Placental pericyte (primary cell): ENCODE measurements around a stretch of chr2.

GRCh38 chr2:3403724-3403965, 24.2 kb downstream of the TRAPPC12 start:
- CAGE, long polyA plus RNA: no peak

- CAGE, long polyA plus RNA: no peak
Measured at GRCh38 chr2:3522716-3523438, 3.5 kb upstream of the ADI1 start.

DNA sequence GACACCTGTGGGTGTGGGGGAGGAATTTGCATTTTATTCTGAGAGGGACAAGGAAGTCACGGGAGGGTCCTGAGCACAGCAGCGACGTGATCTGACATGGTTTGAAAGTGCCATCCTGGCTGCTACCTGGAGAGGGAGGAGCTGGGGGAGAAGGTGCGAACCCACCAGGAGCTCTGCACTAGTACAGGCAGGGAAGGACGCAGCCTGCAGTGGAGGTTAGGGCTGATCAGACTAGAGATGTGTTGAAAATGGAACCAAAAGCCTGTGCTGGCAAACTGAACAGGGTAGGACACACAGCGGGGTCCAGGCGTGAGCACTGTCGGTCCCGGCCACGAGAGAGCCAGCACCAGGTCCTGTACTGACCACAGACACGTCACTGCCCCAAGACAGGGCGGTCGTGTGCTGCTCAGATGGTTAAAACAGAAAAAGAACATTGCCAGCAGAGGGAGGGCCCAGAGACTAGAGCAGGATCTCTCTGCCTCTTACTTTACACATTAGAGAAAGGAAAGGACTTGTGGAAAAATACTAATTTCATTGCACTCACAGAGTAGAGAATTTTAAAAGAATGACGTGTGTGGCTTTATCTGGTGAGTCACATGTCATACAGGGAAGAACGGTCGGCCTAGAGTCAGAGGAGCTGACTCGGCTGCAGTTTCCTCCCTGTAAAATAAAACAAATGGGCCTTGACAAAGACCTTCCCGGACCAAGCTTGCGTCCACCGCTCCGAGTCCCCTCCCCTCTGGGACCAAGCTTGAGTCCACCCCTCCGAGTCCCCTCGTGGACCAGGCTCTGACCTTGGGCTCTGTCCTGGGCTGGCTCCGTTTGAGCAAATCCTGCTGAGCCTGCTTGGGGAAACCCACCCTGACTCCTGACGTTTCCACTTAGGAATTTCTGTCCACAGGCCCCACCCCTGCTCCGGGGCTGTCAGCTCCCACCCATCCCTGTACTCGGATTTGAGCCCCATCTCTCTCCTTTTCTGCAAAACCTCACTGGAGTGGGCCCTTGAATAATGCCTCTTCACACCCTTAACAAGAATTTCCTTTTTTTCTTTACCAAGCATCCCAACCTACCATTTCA, 16.7 kb upstream of the ADI1 start:
- CAGE, long polyA plus RNA: no peak

GRCh38 chr2:3577641-3578422, 2.8 kb downstream of the RPS7 start:
- CAGE, long polyA plus RNA: no peak

DNA sequence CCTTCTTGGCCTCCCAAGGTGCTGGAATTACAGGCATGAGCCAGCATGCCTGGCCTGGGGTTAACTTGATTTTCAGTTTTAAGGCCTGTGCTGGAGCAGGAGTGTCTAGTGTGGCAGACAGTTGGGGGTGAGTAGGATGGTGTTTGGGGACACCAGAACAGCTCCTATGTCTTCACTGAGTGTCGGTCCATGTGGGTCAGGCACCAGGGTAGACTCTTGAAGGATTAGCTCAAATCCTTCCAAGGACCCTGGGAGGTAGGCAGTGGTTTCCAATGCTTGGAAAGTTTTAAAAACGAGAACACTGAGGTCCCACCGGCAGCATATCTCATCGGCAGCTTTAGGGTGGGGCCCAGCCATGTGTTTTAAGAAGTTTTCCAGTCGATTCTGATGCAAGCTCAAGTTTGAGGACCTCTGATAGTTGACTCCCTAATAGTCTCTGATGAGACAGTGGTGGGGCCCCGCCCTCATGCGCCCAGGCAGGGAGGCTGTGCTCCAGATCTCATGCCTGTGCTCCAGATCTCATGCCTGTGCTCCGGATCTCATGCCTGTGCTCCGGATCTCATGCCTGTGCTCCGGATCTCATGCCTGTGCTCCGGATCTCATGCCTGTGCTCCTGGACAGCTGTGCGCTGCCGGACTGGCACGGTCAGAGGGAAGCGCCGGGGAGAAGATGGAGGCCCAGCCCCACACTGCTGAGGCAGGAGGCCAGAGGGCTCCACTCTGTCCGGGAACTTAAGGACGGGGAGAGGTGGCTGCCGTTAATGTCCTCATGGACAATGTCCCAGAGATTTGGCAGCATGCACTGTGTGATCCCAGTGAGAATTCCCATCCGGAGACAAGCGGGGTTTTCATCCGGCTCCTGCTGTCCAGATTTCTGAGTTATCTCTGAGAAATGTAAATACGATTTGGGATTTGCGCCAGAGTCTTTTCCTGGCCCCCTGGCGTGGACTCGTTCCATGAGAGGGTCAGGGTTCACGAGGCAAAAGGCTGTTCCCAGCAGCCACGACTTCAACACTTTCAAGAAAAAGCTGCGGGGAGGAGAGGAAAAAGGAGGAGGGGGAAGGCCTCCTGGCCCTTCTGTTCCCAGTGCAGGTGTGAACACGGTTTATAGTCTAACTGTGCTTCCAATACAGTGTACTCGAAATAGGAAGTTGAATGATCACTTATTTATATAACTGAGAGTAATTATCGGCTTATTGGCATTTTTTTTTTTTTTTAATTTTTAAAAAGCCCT, 9.5 kb upstream of the COLEC11 start:
- CAGE, long polyA plus RNA: no peak

DNA sequence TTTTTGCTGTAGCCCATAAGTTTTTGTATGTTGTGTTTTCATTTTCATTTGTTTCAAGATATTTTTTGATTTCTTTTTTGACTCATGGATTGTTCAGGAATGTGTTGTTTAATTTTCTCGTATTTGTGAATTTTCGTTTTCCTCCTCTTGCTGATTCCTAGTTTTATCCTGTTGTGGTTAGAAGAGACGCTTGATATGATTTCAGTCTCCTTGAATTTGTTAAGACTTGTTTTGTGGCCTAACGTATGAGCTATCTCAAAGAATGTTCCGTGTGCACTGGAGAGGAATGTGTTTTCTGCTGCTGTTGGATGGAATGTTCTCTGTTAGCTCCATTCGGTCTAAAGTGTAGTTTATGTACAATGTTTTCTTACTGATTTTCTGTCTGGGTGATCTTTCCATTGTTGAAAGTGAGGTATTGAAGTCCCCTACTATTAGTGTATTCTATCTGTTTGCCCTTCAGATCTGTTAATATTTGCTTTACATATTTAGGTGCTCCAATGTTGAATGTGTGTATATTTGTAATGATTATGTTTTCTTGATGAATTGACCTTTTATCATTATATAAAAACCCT, 25.9 kb downstream of the COLEC11 start:
- CAGE, long polyA plus RNA: no peak

DNA sequence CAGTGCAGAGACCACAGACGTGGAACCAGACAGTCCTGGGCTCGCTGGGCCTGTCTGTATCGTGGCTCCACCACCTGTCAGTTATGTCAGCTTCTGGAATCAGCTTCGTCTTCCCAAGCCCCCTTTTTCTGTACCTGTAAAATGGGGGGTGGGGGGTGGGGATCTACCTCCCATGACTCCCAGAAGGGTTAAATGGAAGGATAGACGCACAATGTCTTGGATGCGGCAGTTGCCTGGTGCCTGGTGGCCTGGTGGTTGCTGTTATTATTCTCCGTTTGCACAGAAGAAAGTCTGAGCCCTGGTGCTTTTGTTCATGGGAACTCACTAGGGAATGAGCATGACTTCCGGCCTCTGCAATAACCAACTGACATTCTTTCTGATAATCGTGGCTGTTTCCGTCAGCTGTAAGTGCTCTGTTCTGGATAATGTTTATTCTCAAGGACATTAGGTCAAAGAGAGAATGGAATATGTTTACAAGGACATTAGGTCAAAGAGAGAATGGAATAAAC, 31.4 kb downstream of the COLEC11 start:
- CAGE, long polyA plus RNA: no peak

- CAGE, long polyA plus RNA: no peak
Measured at GRCh38 chr2:3911920-3912171, 208.5 kb downstream of the DCDC2C start.

- CAGE, long polyA plus RNA: no peak
Measured at GRCh38 chr2:4760933-4761229, 931.3 kb upstream of the SOX11 start.

DNA sequence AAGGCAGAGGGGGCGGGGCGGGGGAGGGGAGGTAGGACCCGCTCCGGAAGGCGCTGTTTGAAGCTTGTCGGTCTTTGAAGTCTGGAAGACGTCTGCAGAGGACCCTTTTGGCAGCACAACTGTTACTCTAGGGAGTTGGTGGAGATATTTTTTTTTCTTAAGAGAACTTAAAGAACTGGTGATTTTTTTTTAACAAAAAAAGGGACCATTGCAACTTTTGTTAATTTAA, 2.2 kb downstream of the SOX11 start:
- CAGE, long polyA plus RNA: no peak

DNA sequence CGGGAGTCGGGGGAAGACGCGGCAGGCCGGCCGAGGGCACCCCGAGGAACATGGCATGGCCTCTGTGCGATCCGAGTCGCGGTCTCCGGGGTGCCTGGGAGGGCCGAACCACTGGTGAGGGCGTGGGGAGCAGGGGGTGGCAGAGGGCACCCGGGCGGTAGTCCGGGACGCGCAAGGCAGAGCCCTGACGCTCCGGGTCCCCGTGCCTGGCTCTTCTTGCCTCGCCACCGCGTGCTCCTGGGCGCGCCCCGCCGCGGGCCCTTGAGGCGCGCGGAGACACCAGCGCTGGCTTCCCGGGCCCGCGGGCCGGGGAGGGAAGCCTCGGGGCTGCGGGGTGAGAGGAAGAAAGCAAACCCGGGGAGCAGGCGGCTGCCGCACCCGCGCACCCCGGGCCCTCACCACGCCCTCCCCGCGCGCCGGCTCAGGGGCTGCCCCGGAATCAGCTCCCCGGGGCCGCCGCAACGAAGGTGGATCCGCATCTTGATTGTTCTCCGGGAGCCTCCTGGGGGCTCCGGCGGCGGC, 4.3 kb downstream of the SOX11 start:
- CAGE, long polyA plus RNA: no peak

GRCh38 chr2:5786856-5787307, 94.7 kb downstream of the SOX11 start:
- CAGE, long polyA plus RNA: no peak

- CAGE, long polyA plus RNA: no peak
Measured at GRCh38 chr2:6069284-6069785, 377.2 kb downstream of the SOX11 start.

DNA sequence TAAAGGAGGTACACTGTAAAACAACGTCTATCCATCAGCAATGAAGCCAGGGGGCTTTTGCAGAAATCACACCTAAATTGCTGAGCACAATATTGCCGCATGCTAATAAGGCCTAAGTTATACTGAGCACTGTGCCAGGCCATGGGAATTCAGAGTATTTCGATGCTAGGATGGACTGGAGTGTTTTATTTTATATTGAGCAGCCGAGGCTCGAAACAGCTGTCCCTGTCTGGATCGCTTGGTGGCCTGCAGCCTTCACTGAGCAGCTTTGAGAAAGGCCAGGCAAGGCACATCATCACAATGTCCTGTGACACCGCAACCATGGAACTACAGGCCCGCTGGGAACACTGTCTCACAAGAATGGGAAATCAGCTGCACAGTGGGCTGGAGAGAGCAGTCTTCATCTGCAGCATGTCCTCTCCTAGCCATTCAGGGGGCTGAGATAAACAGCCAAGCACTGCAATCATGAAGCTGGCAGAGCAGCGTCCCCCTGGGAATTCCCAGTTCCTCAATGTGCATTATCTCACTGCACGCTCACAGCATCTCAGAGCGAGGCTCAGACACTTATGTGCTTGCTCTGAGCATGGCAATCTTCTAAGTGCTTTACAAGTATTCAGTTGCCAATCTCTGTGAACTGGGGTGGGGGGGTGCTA, 2.0 kb downstream of the CMPK2 start:
- CAGE, long polyA plus RNA: no peak

DNA sequence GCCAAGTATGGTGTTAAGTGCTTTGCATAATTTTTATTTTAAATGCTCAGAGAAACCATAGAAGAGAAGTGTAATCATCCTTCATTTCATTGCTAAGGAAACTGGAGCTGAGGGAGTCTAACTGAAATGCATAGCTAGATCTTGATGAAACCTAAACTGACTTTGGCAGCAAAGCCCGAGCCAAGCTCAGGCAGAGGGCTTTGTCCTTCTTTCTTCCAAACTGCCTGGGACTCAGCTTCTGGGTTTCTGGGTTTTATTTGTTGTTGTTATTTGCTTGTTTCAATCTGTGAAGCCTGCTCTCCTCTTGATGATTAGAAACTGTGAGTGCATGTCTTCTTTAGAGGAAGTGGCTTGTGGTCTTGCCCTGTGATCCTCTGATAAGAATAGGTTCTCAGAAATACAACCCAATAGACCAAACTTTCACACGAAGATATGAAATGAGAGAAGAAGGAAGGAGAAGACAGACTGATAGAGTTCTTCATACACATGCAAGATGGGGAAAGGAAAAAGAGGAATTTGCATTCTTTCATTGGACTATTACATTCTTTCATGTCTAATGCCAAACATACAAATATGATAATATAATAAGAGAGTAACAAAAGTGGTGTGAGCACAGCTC, 7.5 kb upstream of the RNF144A start:
- CAGE, long polyA plus RNA: no peak

DNA sequence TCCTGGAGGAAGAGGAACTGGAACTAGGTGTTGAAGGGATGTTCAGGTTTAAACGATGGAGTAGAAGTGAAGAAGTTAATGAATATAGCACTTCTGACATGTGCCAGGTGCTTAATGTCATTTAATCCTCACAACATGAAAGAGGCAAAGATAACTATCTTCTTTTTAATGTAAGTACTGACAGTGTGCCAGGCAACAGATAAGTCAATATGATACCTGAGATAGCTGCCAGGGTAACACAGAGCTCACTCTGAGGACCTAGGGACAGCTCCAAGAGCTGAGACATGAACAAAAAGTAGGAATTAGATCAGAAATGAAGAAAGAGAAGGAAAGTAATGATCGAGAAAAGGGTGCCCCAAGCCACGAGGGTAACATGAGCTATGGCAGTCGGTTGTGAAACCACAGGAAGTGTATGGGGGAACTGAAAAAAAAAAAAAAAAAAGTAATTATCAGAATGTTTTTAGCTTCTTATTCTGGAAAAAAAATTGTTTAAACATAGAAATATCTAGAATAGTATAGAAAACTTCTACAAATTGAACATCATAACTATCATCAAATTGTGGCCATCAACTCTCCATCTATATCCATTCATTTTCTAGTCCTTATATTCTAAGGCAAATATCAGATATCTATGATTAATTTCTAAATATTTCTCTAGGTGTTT, 140.8 kb downstream of the RNF144A start:
- CAGE, long polyA plus RNA: no peak

DNA sequence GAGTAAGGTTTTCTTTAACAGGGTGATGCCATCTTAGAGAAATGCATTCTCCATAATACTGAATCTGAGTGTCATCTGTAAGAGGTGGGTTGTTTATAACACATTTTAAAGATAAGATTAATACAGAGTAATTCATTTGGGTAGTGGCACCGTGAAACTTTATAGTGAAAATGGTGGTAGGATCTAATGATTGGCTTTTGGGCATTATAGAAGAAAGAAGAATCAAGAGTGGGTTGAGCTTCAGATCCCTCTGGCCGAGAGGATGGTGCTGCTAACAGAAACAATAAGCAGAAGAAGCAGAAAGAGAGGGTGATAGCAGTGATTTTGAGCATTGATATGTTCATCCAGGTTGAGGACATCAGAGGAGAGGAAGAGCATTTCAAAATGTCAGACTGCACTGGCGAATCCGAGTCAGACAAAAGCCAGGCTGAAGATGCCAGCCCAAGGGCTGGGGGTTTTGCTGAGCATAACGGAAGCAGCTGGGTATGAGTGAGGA, 151.0 kb downstream of the RNF144A start:
- CAGE, long polyA plus RNA: no peak

- CAGE, long polyA plus RNA: no peak
Measured at GRCh38 chr2:7090071-7090551, 172.9 kb downstream of the RNF144A start.

- CAGE, long polyA plus RNA: no peak
Measured at GRCh38 chr2:7430901-7431837, 514.0 kb downstream of the RNF144A start.

- CAGE, long polyA plus RNA: no peak
Measured at GRCh38 chr2:7563808-7564322, 646.7 kb downstream of the RNF144A start.